ENCODE measurements around a stretch of chr17.

- PRO-cap, result no peak
These were observed 52.4 kb downstream of the YWHAE start for GRCh38 chr17:1347693-1347964.

DNA sequence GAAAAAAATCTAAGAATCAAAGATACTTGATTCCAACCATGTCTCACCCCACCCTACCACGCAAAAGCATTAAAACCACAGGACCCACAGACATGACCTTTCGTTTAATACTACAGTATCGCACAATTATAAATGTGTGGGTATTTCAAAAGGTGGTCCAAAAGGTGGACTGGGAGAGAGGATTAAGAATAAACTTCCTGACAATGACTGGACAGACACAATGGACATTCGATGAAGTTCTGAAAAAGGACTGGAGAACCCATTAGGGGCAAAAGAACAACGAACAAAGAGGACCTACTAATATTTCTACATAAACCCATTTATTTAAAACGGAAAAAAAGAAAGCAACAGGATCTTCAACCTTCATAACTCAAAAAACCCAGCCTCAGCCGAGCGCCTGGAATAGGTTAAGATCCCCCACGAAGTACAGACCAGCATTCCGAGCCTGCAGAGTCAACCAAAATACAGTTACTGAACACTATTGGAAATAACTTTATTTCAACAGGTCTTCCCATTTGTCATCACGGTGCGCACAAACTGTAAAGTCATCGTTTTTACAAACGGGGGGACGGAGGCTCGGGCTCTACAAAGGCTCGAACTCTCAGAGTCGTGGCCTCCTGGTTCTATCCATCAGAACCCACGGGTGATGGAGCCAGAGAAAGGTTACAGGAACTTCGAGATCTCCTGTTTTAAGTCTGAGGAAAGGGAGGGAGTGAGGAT is 1.3 kb downstream of the YWHAE start:
- PRO-cap, result bidirectional peak, plus-strand start at position 563 of the sequence, minus-strand start at position 453 of the sequence

GRCh38 chr17:1455060-1455794 is 805 bp downstream of the CRK start:
- PRO-cap, result unidirectional peak, plus-strand start at chr17:1455503; bidirectional peak, plus-strand start at chr17:1455634, minus-strand start at chr17:1455611

GRCh38 chr17:1484409-1485657 is 7.7 kb downstream of the MYO1C start:
- PRO-cap, result bidirectional peak, plus-strand start at chr17:1484829, minus-strand start at chr17:1484734; bidirectional peak, plus-strand start at chr17:1485094, minus-strand start at chr17:1484927; bidirectional peak, plus-strand start at chr17:1485619, minus-strand start at chr17:1485361

GRCh38 chr17:1501344-1501782 is 8.9 kb upstream of the MYO1C start:
- PRO-cap, result no peak

GRCh38 chr17:1509058-1509501 is 7.3 kb downstream of the INPP5K start:
- PRO-cap, result no peak

GRCh38 chr17:1513610-1514027 is 2.8 kb downstream of the INPP5K start:
- PRO-cap, result no peak

DNA sequence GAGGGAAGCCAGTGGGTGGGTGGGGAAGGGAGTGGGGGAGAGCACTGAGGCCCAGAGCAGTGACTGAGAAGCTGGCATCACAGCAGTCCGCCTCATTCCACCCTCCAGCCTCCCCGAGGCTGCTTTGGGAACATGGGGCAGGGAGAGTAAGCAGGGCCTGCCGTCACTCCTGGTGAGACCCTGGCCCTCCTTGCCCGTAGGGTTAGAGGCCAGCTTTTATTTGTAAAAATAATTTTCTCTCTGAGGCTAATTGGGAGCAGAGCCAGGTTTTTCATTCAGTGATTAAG is 4.2 kb upstream of the INPP5K start:
- PRO-cap, result no peak

DNA sequence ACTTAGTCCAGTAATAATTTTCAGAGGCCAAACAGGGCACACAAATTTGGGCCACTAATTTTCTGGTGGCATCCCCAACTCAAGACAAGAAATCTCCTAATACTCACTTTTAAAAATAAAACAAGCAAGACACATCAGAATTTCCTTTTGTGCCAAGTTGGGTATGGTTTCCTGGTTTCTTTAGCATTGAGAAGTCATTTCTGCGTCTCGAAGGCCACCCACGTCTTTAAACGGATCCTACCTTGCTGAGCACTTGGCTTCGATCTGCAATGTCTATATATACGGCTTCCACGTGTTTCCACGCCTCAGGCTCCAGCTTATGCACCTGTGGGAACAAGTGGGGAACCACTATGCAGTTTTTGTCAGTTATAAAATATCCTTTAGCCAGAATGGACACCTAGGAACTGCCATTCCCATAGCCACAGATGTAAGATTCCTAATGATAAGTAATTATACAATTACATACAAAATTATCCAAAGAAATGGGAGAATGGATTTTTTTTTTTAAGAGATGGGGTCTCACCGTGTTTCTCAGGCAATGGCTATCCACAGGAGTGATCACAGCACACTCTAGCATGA is 22.3 kb upstream of the INPP5K start:
- PRO-cap, result no peak

DNA sequence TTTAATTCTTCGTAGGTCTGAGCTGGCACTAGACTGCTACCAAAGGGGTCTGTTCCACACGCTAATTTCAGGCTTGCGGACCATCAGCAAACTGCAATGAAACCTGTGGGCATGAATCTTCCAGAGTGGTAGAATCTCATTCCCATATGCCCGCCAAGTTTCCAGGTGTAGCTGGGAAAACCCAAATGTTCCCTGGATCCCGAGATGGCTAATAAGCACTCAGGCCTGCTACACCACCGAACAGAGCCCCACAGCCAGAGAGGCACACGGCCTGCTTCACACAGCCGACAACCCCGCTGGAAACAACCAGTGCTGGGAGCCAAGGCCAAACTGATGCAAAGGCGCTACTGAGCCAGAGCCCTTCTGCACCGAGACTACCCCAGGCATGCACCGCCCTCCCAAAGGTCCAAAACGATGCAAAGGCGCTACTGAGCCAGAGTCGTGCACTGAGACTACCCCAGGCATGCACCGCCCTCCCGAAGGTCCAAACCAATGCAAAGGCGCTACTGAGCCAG is 27.4 kb downstream of the SLC43A2 start:
- PRO-cap, result no peak

DNA sequence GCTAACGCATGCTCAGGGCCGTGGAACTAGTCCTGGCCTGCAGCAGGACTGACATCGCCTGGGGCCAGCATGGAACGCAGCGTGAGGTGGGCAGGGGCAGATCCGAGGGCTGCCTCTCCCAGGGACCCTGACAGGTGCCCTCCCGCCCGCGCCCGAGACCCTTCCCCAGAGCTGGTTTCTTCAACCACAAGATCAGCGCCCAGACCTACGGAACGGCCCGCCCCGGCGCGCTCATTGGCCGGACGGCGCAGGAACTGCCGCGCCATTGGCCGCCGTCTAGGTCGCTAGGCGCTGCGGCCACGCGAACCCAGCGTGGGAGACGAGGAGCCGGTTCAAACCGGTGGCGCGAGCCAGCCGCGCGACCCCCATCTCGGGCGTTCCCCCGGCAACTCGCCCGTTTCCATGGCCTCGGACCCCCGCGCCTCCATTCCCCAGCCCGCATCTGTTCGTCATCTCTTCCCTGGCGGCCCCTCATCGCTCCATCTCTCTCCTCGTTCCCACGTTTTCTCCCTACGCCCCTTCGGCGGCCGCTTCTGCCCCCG is 353 bp downstream of the SLC43A2 start:
- PRO-cap, result bidirectional peak, plus-strand start at position 313 of the sequence, minus-strand start at position 207 of the sequence

- PRO-cap, result bidirectional peak, plus-strand start at chr17:1644219, minus-strand start at chr17:1644124; unidirectional peak, plus-strand start at chr17:1644707
These were observed 1.4 kb downstream of the SCARF1 start for GRCh38 chr17:1643806-1644826.

- PRO-cap, result unidirectional peak, plus-strand start at chr17:1648403; unidirectional peak, plus-strand start at chr17:1648630; bidirectional peak, plus-strand start at chr17:1649236, minus-strand start at chr17:1648903
These were observed 1.3 kb downstream of the RILP start for GRCh38 chr17:1648066-1649087.

- PRO-cap, result no peak
These were observed 2.8 kb upstream of the TLCD2 start for GRCh38 chr17:1713096-1713356.

DNA sequence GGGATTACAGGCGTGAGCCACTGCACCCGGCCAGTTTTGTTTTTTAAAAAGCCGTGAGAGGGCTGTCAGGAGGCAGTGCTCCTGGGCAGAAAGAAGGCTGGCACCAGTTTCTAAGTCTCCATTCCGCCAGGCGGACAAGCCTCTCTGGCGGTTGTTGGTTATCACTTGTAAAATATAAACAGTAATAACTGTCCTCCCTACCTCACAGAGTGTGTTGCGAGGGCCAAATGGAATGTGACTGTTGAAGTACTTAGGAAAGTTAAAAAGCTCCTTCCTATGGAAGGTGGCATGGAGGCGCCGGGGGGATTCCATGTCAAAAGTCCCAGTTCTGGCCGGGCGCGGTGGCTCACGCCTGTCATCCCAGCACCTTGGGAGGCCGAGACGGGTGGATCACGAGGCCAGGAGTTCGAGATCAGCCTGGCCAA is 739 bp upstream of the WDR81 start:
- PRO-cap, result bidirectional peak, plus-strand start at position 289 of the sequence, minus-strand start at position 146 of the sequence

GRCh38 chr17:1766829-1767227 is 5.0 kb downstream of the SERPINF1 start:
- PRO-cap, result no peak

DNA sequence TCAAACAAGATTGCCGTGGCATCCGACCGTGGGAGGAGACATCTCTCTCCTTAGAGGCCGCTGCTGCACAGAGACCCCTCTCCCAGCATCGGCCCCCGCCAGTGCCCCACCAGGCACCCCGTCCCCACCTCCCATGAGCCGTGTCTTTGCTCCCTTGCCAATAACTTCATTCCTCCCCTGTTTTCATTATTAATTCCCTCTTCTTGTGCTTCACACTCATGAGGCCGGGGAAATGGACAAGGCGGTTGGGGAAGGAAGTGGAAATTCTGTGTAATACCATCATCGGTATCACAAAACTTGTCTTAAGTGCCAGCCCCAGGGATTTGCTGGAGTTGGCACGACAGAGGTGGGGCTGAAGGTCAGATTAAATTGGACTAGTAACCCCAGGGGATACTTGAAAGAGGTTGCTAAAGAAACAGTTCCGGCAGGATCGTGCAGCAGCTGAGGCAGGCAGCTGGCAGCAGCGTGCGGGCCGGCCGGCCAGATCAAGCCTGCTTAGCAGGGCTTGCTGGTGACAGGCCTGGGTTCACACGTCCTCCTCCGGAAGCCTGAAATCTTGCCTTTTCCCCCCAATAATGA is 66.8 kb downstream of the RTN4RL1 start:
- PRO-cap, result no peak

GRCh38 chr17:1966691-1967058 is 58.5 kb downstream of the RTN4RL1 start:
- PRO-cap, result no peak

- PRO-cap, result no peak
These were observed 5.8 kb downstream of the HIC1 start for GRCh38 chr17:2060628-2061205.

GRCh38 chr17:2074955-2076243 is 20.5 kb downstream of the HIC1 start:
- PRO-cap, result no peak